ENCODE data around the gene XRCC2.

DNA sequence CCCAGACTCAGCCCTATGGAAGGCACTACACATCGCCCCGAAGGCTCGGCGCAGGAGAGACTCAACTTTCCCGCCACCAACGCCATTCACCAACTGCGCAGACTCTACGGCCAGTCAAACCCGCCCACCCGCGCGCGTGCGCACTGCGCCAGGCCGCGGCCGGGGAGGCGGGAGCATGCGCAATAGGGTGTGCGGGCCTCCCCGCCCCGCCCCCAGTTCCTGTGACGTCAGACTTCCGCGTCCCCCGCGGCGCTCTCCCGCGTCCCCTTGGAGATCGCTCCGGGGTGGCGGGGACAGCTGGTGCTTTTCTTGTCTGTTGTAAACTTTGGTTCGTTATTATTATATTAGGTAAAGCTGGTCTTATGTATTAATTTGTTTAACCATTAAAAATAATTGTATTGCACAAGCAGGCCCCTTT, at the start of gene XRCC2:
Gene XRCC2 (minus strand): TSS at position 95 of the 418 bp plus-strand sequence.
- PRO-cap: bidirectional peak, plus-strand start at position 286 of the sequence, minus-strand start at position 95 of the sequence

DNA sequence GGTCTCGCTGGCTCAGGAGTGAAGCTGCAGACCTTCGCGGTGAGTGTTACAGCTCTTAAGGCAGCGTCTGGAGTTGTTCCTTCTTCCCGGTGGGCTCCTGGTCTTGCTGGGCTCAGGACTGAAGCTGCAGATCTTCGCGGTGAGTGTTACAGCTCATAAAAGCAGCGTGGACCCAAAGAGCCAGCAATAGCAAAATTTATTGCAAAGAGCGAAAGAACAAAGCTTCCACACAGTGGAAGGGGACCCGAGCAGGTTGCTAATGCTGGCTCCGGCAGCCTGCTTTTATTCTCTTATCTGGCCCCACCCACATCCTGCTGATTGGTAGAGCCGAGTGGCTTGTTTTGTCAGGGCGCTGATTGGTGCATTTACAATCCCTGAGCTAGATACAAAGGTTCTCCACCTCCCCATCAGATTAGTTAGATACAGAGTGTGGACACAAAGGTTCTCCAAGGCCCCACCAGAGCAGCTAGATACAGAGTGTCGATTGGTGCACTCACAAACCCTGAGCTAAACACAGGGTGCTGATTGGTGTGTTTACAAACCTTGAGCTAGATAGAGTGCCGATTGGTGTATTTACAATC, 30.0 kb upstream of the ACTR3B start:
- PRO-cap: no peak

DNA sequence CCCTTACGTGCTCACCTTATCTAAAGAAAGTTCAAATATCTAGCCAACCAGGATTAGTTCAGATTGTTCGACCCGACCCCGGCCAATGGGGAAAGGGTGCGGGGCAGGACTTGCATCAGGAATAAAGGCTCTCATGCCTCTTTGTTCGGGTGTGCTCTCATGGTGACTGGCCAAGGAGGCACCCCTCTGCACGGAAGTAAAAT, 230.5 kb downstream of the ACTR3B start:
- PRO-cap: unidirectional peak, plus-strand start at position 138 of the sequence

DNA sequence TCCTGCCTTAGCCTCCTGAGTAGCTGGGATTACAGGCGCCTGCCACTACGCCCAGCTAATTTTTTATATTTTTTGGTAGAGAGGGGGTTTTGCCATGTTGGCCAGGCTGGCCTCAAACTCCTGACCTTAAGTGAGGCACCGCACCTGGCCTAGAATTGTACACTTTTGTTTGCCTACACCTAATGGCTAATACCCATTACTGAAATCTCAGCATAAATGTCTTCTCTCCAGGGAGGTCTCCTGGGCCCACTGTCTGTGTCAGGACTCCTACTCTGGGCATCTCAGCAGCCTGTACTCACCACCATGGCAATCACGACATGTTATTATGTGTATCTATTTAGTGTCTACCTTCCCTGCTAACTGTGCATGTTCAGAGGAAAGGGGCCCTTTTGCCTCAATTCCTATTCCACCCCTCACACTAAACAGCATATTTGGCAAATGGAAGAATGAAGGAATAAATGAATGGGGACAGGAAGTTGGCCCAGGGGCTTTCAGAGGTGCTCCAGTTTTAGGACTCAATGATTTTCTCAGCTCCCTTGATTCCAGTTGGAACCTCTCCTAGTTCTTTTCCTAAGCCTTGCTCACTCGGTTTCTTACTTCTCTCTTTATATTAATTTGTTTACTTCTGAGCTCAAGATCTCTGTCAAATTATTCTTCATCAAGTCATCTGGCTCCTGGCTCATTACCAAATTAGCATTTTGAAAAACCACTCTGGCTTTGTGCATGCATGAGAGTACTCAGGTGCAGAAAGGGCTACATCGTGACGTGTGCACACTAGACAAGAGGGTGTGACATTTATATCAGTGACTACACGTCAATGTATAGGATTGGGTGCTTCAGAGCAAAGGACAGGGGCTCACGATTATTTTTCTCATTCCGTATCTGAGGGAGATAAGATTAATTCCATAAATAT, 646.0 kb upstream of the DPP6 start:
- PRO-cap: no peak

GRCh38 chr7:153665409-153665847, 386.8 kb upstream of the DPP6 start:
- PRO-cap: no peak

DNA sequence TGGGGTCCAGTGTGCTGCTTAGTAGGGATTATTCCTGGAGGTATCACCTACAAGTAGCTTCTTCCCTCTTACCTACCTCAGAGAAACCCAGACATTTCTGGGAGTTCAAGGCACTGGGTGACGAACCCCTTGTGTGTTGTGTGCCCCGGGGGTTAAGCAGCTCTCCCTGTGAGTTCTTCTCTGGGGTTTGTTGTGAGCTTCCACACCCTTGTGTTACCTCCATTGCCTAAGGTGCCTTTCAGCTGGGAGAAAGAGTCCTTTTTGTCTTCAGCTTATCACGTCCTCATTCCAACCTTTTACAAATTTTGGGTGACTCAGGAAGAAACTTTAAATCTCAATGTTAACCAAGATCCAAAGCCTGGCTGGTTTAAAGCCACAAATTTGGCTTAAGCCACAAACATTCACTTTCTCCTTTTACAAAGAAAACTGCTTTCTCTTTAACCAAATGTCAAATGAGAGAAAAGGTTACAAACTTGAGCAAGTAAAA, 75.0 kb downstream of the PAXIP1 start:
- PRO-cap: no peak

DNA sequence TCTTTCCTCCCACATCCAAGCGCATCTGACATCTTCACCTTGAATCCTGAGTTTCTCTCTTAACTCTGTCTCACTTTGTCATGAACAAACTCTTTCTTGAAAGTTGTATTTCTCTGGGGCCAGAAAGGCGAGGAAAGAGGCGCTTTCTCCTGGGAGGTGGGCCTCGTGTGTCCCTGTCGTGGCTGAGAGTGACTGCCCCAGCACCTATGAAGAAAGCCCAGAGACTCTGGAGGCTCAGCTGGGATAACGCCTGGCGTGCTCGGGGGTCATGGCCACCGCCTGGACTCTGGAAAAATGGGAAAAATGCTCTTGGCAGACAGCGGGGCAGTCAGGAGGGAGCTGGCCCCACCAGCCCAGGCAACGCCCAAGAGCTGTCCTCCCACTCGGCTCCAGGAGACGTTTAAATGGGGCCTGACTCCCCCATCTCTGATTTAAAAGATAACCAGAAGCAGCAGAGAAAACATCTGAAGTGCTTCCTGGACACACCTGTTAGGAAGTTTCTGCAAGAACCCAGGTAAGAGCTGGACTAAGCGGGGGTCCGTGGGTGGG, 83.8 kb upstream of the INSIG1 start:
- PRO-cap: no peak

DNA sequence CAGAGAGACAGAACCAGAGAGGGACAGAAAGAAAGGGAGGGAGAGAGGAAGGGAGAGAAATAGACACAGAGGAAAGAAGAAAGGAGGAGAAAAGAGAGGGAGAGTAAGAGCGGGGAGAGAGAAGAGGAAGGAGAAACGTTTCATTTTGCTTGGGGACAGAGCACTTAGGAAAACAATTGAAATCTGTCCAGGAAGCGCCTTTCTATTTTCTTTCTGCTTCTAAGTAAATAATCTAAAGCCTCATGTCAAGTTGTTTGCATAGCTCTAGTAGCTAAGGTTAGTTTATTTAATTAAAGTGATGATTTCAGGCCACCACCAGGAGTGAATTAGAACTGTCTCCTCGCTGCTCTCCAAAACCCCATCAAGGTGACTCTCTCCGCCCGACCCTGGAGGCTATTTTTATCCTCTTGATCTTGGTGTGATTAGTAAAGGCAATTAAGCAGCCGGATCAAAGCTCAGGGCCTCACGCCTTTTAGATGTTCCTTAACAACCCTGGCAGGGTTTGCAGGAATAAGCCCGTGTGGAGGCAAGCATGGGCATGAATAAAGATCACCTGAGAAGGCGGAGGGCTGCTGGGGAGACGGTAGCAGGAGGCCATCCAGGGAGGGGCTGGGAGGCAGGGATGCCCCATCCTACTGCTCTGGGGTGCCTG, 73.4 kb upstream of the INSIG1 start:
- PRO-cap: no peak

DNA sequence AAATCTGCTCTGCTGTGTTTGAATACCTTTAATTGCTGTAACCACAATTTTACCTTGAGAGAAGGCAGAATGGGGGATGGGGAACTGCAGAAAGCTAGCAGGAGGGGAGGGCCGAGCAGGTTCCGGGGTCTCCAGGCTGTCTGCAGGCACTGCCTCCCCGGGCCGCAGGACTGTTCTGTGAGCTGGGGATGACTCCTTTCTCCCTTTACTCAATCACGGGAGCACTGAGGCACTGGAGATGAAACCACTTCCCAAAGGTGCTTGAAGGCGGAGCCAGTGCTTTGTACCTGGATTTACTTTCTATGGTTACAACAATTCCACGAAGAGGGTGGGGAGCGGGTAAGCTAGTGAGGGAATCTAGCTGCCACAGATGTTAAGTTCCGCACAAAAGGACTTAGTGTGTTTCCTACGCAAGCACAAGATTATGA, 20.6 kb upstream of the INSIG1 start:
- PRO-cap: no peak

GRCh38 chr7:155300661-155301459, 3.2 kb downstream of the INSIG1 start:
- PRO-cap: no peak

GRCh38 chr7:155304416-155304837, 6.7 kb downstream of the INSIG1 start:
- PRO-cap: no peak

GRCh38 chr7:155333815-155334107, 36.1 kb downstream of the INSIG1 start:
- PRO-cap: no peak

GRCh38 chr7:155410474-155410824, 47.5 kb upstream of the EN2 start:
- PRO-cap: no peak

- PRO-cap: no peak
These were observed 738 bp upstream of the CNPY1 start for GRCh38 chr7:155546995-155547599.

DNA sequence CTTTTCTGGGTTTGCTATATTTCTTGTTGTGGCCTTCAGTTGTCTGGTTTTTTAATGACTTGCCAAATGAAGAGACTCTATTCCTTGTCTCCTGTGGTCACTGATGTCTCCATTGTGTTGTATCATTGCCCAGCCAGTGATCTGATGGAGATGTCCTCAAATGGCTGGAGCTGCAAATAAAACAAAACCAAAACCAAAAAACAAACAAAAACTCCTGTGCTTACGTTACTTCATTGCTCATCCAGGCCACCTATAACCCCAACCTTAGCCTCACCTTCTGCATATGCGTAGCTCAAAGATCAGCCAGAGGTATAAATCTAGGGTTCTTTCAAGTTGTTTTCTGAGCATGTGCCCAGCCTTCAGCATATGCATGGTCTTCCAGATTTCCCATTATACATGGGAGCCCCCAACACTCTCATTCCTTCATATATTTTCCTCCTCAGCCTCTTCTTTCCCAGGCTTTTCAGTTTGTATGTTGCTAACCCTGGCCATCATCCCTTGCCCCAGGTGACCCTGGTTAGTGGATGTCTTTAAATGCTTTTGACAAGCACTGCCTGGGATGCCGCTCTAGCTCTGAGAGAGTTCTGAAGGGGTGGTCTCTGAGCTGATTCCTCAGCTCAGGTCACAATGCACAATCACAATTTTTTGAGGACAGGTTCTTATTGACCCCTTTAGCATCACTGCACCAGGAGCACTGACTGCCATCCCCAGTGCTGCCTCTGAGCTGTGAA, 5.3 kb downstream of the RBM33 start:
- PRO-cap: no peak

DNA sequence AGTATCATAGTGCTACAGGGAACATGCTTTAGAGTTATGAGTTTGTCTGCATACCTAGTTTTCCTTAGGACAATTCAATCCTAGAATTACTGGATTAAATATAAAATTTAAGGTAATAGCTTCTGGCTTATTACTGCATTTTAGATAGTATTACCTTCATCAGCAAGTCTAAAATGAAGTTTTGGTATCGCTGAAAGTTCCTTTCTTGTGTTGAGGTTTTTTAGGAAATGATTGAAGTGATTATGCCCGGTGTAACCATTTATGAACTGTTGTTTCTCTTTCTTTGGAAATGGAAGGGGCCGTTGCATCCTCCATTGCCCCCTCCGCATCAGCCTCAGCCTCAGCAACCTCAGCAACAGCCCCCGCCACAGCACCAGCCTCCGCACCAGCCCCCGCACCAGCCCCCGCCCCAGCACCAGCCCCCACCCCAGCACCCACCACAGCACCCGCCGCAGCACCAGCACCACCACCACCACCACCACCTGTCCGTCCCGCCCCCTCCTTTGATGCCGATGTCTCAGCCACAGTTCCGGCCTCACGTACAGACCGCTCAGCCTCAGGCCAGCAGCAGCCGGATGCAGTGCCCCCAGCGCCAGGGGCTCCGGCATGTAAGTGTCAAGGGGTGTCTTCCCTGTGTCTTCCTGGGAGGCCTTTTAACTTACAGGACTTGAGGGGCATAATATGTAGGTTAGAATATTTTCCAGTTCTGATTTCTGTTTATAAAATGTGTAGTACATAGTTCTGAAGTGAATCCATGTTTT, 72.7 kb downstream of the SHH start:
- PRO-cap: no peak

DNA sequence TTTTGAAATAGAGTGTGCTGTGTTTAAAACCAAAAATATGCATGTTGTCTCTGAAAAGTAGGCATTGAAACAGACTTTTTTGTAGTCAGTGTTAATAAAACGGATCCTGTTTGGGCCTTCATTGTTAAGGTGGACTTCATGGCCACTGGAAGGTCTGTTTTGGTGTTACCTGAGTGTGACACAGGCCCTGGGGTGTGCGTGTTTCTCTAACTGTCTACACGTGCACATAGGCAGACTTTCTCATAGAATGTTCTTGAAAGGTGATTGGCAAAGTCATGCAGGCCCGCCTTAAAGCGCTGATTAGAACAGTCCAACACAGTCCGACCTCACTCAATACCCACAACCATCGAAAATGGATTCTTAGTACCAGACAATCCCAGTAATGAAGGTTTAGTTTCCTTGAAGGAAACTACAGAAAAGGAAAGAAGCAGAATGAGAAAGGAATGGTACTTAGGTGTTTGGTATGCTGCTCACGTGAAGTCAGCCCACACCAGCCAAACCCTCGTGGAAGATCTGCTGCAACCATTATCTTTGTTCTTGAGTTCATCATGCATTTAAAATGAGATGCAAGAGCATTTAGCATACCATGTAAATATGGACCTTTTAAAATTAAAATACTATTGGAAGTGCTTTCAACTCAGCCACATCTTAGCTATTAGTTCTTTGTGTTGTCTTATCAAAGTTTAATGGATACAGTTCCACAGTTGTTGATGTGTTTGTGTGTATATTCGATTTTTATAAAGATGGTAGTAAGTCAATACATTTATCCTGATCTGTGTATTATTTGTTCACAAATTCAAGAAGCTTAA, 35.0 kb downstream of the SHH start:
- PRO-cap: no peak

DNA sequence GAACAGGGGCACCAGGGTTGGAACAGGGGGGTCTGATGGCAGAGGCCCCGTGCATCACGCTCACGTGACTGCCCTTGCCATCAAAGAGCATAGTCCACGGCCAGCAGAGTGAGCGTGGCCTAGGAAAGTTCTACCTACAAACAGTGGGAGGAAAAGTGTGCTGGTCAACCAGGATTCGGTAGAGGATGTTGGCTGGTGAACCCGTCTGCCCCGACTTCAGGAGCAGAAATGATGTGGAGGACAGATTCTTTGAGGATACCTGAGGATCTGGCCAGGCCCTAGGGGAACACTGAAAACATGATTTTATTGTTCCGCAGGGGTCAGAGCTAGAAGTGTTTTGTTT, 138.7 kb upstream of the SHH start:
- PRO-cap: no peak

- PRO-cap: no peak
These were observed 147.7 kb upstream of the SHH start for GRCh38 chr7:155959818-155960465.

- PRO-cap: no peak
These were observed 149.4 kb upstream of the SHH start for GRCh38 chr7:155961571-155962239.

All from type B pancreatic cell (in vitro differentiated cells).